H4 (cell line): ENCODE results near the gene ISCA1.

GRCh38 chr9:86282464-86283574 is at the start of gene ISCA1:
Gene ISCA1 (minus strand): TSS chr9:86282538.
- RAMPAGE, long total RNA = start-site peak on the minus strand at chr9:86282533-86282575, 78 reads

DNA sequence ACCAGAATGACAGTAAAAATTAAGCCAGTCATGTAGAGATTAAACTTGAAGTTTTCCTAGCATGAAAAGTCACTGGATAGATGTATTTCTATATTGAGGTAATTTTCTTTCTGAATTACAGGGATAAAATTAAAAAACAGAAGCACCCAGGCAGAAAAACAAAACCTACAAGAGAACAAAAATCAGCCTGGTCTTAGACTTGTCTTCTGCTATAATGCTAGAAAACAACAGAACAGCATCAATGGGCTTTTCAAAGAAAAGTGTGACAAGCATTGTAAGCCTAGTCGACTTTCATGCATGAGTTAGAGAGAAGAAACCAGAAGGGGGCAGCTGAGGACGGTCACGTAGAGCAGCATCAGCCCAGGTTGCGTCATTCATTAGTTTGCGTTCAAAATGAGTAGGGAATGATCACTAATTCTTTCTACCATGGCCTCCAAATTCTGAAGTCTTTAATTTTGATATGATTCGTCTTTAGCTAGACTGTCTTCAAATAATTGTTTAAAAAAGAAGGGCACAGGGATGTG is 4.6 kb upstream of the ISCA1 start:
- RAMPAGE, long total RNA = no peak

DNA sequence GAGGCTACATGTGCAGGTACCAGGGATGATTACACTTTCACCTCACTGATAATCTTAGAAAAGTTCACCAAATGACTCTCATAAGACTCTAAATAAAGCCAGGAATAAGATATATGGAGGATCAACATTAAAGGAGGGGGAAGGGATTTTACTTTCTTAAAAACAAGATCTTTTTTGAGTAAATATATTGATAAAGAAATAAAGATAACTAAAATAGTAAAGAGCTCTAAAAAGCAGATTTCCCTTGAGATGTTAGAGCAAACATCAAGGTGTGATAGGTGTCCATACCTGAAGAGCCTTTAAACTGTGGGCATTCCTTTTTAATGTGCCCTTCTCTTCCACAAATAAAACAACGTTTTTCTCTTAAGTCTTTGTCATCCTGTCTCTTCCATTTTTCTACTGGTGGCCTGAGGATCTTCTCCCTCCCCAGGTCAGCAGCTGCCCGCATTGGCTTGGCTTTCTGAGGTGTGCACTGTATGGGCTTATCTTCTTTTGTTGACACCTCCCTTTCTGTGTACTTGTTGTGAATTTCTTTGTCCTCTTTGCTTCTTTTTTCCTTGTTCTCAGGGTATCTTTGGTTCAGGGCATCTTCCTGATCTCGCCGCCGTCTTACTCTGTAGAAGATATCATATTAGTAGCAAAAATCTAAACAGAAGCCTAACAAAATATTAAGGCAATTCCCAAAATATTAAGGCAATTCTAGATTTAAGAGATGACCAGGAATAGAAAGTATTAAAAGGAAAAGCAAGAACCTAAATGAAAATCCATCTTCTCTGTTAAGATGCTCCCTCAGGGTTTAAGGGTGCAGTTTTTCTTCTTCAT is 18.9 kb upstream of the ISCA1 start:
- RAMPAGE, long total RNA = no peak

DNA sequence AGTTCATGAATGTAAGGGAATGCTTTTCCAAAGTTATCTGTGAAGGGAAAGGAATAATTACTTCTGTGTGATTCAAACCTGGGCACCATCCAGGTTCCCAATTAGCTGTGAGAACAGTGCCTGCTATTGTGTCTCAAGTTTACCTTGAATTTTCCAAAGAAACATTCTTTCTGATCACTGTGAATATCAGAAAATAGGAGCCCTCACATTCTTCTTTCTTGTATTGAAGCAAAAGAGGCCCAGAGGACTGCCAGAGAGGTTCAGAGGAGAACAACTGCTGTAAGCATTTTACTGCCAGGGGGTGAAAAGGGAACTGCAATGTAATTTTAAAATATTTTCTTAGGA is 100.9 kb upstream of the TUT7 start:
- RAMPAGE, long total RNA = no peak

GRCh38 chr9:86585641-86586268 is 231.5 kb upstream of the TUT7 start:
- RAMPAGE, long total RNA = no peak

GRCh38 chr9:86715045-86715479 is 232.2 kb downstream of the GAS1 start:
- RAMPAGE, long total RNA = no peak

DNA sequence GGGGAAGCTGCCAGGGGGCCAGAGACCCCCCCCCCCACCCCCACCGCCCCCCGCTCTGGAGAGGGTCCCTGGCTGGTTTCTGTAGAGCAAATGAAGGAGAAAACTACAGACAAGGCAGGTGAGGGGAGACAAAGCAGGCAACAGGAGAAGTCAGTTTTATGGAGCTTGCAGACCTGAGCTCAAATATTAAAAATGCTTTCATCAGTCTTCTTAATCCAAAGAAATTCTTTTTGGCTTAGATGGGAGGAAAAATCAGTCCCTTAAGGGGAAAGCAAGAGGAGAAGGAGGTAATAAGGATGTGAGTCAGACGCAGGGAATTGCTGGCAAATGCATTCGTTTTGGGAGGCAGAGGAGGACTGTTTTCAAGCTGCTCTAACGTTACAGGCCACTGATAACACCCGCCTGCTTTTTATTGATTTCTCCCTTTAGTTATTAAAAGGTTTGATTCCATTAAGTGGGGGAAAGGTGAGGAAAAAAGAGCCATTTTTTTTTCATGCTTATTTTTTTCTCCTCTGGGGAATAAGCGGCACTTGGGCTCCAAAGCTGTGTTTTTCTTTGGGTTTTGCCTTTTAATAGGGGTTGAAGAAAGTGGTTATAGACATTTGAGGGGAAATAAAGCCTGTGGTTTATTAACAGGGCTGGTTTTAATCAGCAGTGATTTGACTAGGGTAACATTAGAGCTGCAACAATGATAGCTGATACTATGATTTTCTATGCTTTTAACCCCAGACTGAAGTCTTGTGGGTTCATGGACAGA is 225.4 kb downstream of the GAS1 start:
- RAMPAGE, long total RNA = no peak

DNA sequence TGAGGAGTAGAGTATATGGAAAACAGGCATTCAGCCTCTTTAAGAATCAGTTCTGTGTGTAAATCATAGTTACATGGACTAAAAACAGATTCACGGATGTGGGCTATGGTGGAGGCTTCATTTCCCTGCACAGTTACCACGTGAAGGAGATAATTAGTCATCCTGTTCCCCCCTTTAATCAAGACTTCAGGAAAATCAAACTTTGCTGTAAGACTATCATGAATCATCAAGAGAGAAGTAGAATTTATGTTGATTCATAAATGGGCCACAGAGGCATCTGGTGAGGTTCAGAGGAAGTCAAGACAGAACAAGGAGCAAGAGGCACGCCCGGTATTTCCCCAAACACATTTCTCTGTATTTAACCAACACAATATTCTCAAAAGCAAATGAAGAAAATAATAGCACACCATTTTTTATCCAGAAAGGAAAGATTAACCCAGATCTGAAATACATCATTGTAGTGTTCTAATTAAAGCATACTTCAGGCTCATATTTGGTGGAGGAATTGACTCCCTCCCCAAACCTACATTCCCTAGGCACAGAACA is 175.7 kb upstream of the GAS1 start:
- RAMPAGE, long total RNA = no peak

- RAMPAGE, long total RNA = no peak
Observed at GRCh38 chr9:87404469-87404721, 93.3 kb upstream of the DAPK1 start.

DNA sequence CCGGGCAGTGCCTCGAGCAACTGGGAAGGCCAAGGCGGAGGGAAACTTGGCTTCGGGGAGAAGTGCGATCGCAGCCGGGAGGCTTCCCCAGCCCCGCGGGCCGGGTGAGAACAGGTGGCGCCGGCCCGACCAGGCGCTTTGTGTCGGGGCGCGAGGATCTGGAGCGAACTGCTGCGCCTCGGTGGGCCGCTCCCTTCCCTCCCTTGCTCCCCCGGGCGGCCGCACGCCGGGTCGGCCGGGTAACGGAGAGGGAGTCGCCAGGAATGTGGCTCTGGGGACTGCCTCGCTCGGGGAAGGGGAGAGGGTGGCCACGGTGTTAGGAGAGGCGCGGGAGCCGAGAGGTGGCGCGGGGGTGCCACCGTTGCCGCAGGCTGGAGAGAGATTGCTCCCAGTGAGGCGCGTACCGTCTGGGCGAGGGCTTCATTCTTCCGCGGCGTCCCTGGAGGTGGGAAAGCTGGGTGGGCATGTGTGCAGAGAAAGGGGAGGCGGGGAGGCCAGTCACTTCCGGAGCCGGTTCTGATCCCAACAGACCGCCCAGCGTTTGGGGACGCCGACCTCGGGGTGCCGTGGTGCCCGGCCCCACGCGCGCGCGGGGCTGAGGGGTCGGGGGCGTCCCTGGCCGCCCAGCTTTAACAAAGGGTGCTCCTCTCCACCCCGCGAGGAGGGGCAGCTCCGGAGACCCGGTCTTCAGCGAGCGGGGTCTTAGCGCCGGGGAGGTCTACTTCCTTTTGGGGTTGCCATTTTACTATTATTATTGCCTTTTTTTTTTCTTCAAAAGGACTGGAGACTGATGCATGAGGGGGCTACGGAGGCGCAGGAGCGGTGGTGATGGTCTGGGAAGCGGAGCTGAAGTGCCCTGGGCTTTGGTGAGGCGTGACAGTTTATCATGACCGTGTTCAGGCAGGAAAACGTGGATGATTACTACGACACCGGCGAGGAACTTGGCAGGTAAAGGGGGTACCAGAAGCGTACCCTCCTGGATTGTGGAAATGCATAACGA is 825 bp downstream of the DAPK1 start:
- RAMPAGE, long total RNA = no peak

GRCh38 chr9:87613578-87614058 is 112.3 kb upstream of the CTSL start:
- RAMPAGE, long total RNA = no peak

DNA sequence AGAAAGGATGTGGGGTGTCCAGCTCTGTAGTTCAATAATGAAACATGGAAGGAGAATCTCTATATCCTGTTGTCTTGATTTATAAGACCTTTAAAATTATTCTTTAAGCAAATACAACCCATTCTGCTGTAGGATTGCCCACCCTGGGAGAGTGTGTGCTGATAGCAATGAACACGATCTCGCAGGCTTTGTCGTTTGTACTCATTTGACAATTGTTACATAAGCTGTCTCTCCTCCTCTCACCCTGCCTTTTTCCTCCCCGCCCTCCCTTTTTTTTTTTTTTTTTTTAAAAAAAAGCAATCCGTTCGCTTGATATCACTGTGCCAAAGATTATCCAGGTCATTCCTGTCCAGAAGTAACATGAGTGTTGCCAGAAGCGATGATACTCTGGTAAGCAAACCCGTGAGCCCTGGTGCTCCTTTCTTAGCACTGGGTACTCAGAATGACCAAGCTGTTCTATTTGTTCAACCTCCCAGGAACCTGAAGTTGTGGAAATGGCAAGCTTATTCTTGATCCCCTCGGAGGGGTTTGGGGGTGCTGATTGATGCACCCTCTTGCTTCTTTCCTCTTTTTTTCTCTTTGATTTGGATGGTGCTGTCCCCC is 82.7 kb upstream of the CTSL start:
- RAMPAGE, long total RNA = no peak

DNA sequence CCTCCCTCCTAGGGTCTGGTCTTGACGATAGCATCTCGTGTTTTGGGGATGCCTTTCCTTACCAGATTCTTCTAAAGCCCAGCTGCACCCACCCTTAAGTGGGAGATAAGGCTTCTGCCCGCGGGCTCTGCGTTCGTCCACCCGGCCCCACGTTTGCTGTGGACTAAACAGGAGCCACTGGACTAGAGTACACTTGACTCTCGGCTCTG is 487 bp upstream of the CTSL start:
- RAMPAGE, long total RNA = no peak

DNA sequence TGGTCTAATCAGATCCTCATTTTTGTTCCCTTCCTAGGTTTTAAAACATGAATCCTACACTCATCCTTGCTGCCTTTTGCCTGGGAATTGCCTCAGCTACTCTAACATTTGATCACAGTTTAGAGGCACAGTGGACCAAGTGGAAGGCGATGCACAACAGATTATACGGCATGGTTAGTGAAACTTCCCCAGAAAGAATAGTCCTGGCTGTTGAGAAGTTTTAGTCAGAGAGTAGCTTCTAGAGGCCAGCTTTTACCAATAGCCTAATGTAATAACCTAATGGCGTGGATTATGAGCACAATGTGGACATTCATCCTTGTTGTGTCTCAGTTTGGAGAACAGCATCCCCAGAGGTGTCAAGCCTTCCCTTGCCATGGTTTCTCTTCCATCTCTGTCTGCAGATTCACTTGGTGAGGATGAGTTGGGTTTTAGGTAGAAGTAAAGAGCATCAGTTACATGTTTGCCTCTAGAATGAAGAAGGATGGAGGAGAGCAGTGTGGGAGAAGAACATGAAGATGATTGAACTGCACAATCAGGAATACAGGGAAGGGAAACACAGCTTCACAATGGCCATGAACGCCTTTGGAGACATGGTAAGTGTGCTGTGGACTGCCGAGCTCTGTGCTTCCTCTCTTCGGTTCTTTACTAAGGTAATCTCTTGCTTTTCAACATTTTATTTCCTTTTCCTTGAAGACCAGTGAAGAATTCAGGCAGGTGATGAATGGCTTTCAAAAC is 1.8 kb downstream of the CTSL start:
- RAMPAGE, long total RNA = no peak

GRCh38 chr9:88198166-88198874 is 60.0 kb upstream of the SPATA31C2 start:
- RAMPAGE, long total RNA = no peak

- RAMPAGE, long total RNA = no peak
Observed at GRCh38 chr9:88932733-88933200, 58.5 kb upstream of the S1PR3 start.

DNA sequence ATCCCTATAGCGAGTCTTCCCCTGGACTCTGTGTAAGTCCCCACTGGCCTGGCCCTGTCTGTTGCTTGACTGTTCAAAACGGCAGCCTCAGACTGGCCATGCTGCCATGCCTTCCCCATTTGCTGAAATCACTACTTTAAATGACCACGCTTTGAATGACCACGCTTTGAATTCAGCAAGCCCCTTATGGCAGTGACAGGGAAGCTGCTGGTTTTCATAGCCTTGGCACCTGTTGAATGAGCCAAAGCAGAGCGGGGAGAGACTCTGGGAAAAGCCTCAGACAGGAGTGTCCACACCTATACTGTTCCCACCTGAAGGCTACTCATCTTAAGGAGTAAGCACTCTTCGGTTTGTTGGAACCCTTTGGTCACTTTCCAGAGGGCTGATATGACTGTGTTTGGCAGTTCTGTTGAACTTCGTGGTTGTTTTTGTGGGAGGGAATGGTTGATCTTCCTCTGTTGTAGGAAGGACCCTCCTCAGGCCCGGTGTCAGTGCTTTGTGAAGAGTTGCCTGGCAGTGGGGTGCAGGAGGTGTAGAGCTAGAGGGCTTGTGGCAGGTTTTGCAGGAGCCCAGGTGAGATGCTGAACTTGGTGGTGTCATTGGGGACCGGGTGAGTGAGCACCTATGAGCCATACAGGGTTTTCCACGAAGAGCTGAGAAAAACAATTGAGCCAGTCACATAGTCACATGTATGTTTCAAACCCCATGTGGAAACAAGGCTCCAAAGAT is 27.0 kb downstream of the SECISBP2 start:
- RAMPAGE, long total RNA = no peak

- RAMPAGE, long total RNA = no peak
Observed at GRCh38 chr9:89362892-89363257, 44.6 kb downstream of the SECISBP2 start.

- RAMPAGE, long total RNA = no peak
Observed at GRCh38 chr9:89427097-89427637, 70.7 kb downstream of the SEMA4D start.

- RAMPAGE, long total RNA = no peak
Observed at GRCh38 chr9:89432181-89432699, 65.7 kb downstream of the SEMA4D start.